Placental epithelial cell (primary cell): ENCODE data around the genes FCRLB and OLFML2B.

DNA sequence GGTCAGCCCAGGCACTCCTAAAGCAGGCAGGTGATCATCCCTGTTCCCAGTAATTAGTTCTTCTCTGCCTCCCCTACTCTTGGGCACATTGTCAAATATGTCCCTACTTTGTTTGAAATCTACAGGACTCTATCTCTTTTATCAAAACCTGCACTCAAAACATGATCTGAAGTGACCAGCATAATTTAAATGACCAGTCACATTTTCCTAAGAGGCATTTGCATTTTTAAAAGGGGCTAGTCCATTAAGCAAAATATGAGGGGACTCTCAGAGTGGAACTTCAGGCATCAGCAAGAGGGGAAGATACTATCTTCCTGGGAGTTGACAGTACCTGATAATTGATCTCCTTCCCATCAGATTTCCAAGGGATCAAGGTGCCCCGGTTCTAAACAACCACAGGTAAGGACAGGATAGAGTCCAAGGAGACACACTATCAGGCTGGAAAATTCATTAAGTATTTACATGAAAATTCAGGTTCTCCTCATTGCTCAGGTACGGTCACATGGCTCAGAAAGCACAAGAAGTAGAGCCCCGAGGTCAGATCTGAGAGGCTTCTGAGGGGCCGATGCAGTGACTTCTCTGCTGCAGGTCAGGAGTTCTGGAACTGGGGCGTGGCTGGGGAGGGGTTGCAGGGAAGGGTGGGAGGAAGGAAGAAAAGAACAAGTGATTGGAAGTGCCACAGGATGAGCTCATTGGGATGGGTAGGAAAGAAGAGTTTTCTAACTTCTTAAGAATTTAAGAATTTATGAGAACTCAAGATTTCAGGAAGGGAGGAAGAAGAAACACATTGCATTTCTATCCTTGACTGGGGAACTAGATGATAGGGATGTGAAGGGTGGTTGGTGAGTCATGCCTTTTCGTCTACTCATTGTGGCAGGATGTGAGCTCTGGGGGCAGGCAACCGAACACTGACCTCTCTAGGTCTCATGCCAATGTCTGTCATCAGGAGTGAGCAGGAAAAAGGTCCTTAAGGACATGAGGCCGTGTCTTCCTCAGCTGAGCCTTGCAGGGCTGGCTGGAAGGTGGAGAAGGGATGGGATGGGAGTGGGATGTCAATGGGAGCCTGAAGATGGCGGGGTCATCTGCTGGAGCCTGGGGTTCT is at the start of gene FCRLB:
FCRLB (plus strand) TSS at position 282 of the 1,102 bp plus-strand sequence.
- CAGE, long polyA plus RNA: no peak

DNA sequence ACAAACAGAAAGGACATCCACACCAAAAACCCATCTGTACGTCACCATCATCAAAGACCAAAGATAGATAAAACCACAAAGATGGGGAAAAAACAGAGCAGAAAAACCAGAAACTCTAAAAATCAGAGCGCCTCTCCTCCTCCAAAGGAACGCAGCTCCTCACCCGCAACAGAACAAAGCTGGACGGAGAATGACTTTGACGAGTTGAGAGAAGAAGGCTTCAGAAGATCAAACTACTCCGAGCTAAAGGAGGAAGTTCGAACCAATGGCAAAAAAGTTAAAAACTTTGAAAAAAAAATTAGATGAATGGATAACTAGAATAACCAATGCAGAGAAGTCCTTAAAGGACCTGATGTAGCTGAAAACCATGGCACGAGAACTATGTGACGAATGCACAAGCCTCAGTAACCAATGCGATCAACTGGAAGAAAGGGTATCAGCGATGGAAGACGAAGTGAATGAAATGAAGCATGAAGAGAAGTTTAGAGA is 67.1 kb downstream of the ATF6 start:
- CAGE, long polyA plus RNA: no peak

- CAGE, long polyA plus RNA: no peak
These were observed 91.0 kb downstream of the ATF6 start for GRCh38 chr1:161856877-161857702.

GRCh38 chr1:161890896-161891669 is 125.0 kb downstream of the ATF6 start:
- CAGE, long polyA plus RNA: no peak

DNA sequence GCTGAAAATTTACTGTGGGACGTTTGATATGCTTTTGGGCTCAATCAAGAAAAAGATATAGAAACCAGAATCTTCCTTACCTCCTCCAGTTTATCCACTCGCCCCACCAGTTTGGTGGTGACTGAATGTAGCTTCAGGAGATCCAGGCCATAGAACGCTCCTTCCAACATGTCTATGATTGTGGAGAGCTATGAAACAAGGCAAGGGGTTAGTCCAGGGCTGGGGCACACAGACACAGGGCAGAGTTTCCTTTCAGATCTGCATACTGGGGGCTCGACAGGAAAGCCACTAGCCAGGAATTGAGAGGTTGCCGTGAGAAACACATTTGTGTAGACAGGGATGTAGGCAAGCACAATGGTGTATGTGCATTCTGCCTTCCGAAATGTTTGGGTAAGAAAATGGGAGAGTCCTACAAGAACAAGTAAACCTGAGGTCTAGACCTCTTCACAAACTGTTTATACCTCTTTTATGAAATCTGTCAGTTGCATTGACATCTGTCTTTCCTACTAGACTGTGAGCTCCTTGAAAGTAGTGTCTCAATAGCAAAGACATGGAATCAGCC is 6.3 kb downstream of the OLFML2B start:
- CAGE, long polyA plus RNA: no peak

- CAGE, long polyA plus RNA: no peak
These were observed at the start of gene OLFML2B for GRCh38 chr1:162023155-162024165. OLFML2B (minus strand) TSS chr1:162023869.

DNA sequence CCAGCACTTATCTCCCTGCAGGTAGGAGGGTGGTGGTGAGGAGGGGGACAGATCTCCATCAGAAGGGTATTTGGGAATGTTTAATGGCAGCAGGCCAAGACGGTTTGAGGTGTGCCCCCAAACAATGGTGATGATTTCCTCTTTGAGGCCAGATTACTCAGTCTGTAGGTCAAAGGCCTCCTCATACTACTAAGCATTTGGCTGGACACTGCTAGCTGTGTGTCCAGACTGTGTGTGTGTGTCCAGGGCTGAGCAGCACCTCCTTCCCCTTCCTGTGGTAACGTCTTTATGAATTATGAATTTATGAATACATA is 19.1 kb downstream of the NOS1AP start:
- CAGE, long polyA plus RNA: no peak

DNA sequence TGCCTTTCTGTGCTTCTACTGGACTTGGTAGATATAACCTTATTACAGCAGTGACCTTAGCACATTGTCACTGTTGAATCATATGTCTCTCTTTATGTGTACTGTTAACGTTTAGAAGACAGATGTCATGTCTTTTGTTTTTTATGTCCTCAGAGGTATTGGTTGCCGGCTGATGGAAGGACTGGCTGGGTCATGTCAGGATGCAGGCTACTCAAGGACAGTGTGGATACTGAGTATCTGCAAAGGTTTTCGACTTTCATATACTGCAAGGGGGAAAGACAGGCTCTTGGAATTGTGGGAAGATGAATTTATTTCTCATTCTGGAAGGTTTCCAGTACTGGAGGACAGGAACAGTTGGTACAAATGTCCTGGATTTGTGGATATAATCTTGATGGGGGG is 65.6 kb downstream of the NOS1AP start:
- CAGE, long polyA plus RNA: no peak

DNA sequence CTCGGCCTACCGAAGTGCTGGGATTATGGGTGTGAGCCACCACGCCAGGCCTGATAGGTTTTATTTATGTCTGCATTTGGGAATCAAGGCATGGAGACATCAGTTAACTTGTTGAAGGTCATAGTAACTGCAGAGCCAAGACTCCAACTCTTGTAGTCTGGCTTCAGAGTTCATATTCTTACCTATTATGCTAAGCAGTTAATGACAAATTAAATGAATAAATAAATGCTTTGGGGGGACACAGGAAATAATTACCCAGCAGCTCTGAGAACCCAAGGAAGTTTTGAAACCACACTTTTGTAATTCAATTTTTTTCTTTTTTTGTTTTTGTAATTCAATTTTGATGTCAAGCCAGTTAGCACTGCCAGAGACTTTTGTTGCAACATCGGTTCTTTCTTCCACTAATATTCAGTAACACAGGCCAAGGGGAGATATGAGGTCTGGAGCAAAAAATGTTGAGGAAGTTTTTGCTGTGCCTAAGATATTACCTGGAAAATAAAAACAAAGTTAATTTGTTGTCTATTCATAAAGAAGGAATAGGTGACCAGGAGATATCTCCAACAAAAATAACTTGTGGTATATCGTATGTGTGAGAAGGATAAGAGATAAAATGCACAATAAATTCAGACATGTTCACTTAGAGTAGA is 9.2 kb upstream of the UAP1 start:
- CAGE, long polyA plus RNA: no peak

GRCh38 chr1:162579229-162579694 is 17.7 kb downstream of the UAP1 start:
- CAGE, long polyA plus RNA: no peak

- CAGE, long polyA plus RNA: no peak
These were observed 1.0 kb downstream of the DDR2 start for GRCh38 chr1:162633079-162633870.

DNA sequence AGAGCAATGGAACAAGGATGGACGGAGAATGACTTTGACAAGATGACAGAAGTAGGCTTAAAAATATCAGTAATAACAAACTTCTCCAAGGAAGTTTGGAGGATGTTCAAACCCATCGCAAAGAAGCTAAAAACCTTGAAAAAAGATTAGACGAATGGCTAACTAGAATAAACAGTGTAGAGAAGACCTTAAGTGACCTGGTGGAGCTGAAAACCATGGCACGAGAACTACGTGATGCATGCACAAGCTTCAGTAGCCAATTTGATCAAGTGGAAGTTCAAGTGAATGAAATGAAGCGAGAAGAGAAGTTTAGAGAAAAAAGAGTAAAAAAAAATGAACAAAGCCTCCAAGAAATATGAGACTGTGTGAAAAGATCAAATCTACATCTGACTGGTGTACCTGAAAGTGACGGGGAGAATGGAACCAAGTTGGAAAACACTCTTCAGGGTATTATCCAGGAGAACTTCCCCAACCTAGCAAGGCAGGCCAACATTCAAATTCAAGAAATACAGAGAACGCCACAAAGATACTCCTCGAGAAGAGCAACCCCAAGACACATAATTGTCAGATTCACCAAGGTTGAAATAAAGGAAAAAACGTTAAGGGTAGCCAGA is 43.3 kb upstream of the HSD17B7 start:
- CAGE, long polyA plus RNA: no peak

- CAGE, long polyA plus RNA: no peak
These were observed 2.7 kb downstream of the RGS4 start for GRCh38 chr1:163071963-163072247.

DNA sequence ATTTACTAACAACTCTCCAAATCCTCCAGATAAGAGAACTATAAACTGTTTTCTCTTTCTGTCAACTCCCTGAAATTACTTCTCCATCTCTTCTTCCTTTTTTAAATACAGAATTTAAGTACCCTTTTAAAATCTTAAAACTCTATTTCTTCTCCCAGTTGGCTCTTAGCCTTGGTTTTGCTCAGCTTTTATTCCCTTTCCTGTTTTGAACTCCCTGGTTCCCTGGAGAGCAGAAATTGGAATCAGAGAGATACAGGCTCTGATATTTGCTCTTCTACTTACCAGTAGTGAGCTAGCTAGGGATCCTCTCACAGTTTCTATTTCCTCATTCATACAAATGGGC is 606.2 kb downstream of the NUF2 start:
- CAGE, long polyA plus RNA: no peak

DNA sequence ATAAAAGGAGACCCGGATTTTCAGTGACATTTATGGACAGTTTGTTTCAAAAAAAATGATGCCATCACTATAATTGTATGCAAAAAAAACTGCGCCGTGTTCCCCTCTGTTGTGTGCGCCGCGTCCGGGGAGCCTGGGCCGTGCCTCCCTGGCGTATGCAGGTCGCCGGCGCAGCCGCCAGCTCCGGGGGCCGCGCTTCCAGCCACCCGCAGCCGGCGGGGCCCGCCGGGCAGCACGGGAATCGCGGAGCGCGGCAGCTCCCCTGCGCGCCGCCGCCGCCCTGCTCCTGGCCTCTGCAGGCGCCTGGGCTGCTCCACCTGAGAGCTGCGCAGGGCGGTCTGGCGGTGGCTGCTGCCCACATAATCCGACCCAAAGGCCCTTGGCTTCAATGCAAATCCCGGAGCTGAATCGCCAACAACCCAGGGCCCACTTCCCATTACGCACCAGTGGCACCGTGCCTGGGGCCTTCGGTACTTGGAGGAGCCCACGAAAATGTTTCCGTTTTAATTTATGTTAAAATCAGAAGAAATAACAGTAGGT is 237.7 kb upstream of the PBX1 start:
- CAGE, long polyA plus RNA: no peak

DNA sequence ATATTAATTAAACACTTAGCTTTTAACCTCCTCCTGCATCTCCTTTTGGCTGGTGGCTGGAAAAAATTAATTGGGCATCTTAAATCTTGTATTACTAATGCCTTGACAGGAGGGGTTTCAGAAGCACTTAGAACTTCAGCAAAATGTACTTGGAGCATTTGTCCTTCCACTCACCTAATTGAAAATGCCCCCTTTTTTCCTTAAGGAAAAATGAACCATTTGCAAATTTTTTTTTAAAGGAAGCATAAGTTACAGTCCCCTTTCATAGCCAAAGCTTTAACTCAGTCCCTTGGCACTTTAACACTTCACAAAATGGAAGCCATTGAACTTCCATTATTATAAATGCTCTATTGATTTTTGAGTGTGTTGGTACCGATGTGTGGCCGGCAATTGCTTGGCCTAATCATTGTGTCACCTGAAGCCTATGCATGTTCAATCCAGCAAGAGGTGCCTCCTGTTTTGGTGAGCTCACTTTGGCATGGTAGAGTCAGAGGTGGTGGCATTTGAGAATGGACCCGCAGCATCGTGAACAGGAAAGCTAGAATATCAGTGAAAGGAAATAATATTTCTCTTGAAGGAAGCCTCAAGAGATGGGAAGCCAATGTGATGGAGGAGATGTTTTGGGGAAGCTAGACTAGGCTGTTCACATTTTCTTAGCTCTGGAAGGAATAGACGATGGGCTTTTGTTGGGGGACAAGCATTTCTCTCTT is 68.2 kb downstream of the PBX1 start:
- CAGE, long polyA plus RNA: no peak

DNA sequence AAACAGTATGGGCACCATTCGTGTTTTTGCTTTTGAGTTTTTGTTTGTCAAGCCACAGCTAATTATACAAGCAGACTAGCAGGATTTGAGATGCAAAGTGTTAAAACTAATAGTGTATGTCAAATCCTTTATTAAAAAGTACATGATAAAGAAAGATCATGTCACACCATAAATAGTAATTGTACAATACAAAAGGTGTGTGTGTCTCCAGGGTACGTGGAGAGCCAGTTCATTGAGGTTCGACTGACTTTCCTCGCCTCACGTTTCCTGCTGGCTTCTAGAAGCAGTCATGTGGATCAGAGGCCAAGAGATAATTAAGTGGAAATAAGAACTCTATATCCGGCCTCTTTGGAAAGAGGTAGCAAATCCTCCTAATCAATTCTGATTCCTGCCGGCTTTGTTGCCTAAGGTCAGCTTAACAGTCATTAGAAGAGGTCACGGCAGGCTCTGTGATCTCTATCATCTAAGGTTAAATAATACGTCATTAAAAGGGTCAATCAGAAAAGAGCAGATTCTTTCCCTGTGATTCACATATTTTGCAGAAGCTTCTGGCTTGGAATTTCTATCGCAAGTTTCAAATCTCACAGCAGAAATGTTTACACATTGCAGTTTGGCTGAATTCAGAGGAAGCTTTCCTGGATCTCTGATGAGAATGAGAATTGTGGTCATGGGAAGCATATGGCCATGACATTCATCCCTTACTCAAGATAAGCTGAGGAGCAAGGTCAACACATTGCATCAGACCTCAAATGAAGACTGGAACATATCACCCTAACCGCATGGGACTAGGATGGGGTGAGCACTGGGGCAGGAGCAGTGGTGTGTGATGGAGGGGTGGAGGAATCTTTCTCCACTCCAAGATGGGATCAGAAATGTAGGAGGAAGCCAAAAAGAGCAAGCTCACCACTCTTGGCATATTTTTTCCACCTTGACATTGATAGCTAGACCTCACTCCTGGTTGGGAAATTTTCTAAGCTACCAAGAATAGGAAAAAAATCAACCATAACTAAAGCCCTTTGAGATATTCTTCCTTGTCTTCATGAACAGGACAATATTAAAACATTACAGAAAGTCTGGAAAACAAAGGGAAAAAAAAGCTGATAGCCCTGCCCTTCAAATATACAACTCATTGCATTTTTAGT is 189.4 kb downstream of the PBX1 start:
- CAGE, long polyA plus RNA: no peak

DNA sequence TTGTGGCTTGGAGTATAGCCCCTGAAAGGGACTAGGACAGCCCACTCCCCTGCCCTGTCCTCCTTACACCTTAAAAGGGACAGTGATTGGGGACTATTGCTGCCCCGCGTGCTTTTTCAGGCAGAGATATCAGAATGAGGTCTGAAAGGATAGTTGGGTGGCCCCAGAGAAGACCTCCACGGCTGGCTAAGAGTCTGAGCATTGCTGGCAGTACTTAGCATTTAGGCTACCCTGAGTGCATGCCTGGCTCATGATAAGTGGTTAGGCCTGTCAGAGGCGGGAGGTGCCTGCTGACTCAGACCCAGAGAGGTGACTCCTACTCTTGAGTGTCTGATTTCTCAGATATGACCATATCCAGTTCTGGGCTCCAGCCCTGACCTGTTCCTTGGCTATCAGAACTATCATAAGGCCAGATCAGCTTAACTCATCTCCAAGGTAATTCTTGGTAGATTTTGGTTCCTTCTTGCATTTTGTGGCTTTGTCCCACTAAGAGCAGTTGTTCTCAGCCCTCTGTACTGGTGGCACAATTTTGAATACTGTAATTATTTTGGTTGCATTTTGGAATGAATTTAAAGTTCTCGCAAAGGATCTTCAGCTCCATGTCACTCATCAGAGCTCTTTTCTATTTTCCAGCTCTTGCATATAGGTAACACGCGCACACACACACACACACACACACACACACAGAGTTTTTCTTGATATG is 213.8 kb downstream of the PBX1 start:
- CAGE, long polyA plus RNA: no peak

DNA sequence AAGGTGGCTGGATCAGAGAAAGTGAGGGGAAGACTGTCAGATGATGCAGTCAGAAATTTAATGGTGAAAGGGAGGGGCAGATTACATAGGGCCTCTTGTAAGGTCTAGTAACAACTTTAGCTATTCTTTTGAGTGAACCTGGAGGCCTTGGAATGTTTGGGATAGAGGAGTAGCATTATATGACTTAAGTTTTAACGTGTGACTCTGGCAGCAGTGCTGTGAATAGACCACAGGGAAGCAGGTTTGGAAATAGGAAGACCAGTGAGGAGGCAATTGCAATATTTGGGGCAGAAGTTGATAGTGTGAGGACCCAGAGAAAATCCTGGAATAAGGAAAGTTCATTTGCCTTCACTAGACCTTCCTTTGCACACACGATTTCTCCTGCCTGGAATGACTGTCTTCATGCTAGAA is 302.9 kb downstream of the PBX1 start:
- CAGE, long polyA plus RNA: no peak

DNA sequence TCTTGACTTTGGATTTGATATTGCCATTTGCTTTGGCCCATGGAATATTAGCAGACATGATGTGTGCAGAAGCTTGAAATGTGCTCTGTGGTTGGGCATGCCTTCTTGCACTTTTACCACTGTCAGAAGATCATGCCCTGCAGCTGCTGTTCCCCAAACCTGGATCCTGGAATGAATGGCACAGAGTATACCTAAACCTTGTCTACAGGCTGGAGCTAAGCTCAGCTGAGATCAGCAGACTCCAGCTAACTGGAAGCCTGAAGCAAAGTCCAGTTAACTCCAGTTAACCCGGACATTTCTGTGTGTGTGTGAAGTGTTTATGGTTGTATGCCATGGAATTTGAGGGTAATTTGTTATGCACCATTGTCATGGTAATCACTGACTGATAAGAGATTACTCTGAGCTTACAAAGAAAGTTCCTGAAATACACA is 107.6 kb downstream of the LMX1A start:
- CAGE, long polyA plus RNA: no peak